BJ (cell line): ENCODE data around the genes COL5A2 and WDR75.

- CAGE, long polyA plus RNA: no peak
- RRBS: no CpG with 5 or more reads among the region's 4 CpGs
Observed at GRCh38 chr2:183002878-183003573, 35.2 kb downstream of the NCKAP1 start.

- CAGE, long polyA plus RNA: no peak
- RRBS: no CpG with 5 or more reads among the region's 2 CpGs
Observed at GRCh38 chr2:183019655-183020569, 18.3 kb downstream of the NCKAP1 start.

DNA sequence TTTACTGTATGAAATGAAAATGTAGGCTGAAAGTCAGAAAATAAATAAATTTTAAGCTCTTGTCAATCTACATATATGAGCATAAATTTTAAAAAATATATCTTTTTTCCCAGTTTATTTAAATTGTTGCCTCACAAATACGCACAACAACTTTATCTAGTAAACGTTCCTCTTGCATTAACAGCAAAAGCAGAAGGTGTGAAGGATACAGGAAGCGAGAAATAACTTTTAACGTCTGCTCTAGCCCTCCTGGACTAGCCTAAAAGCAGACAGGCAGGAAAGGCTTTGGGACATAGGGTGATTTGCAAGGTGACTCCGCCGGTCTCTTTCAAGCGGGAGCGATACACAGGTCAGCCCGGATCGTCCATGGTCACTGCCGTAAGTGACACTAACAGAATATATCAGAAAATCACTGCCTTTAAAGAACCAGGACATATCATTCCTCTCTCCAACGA is 406 bp upstream of the DUSP19 start:
- CAGE, long polyA plus RNA: no peak
- RRBS: 6% methylated on average over 3 of the region's 12 CpGs

GRCh38 chr2:185746618-185747021 is 8.0 kb downstream of the FSIP2 start:
- CAGE, long polyA plus RNA: no peak
- RRBS: no CpG with 5 or more reads among the region's 6 CpGs

- CAGE, long polyA plus RNA: no peak
- RRBS: no CpG with 5 or more reads among the region's 13 CpGs
Observed at GRCh38 chr2:186486955-186487485, 960 bp downstream of the ZC3H15 start.

GRCh38 chr2:186679476-186680268 is 14.2 kb upstream of the FAM171B start:
- CAGE, long polyA plus RNA: no peak
- RRBS: no CpG with 5 or more reads among the region's 3 CpGs

- CAGE, long polyA plus RNA: no peak
- RRBS: no CpG with 5 or more reads among the region's 3 CpGs
Observed at GRCh38 chr2:187404005-187404352, 44.1 kb downstream of the CALCRL start.

DNA sequence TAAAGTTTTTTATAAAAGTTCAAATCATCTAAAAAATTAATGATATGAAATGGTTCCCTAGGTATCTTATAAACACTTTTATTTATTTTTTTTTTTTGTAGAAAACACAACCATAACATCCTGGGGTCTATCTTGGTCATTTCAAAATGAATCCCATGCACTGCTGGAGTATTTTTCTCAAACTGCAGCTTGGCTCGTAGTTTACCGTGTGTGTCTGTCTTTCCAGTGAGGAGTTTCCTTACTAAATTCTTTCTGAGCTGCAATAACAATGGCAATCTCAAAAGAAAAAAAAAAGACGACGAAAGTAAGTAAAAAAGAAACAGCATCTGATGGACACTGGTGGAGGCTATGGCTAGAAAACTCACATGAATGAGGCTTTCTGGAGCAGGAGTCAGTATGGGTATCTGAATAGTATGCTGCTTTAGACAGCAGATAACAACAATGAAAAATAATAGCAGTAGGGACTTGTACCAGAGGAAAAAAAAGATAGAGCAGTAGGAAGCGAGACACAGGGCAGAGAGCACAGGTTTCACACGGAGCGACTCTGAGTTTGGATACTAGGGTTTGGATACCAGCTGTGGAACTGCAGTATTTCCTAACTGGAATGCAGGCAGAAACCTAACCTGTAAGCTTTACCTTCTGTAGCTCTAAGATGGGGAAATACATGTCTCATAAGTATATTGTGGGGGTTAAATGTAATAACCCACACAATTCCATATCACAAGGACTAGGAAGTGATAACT is 43.5 kb downstream of the CALCRL start:
- CAGE, long polyA plus RNA: no peak
- RRBS: no CpG with 5 or more reads among the region's 7 CpGs

DNA sequence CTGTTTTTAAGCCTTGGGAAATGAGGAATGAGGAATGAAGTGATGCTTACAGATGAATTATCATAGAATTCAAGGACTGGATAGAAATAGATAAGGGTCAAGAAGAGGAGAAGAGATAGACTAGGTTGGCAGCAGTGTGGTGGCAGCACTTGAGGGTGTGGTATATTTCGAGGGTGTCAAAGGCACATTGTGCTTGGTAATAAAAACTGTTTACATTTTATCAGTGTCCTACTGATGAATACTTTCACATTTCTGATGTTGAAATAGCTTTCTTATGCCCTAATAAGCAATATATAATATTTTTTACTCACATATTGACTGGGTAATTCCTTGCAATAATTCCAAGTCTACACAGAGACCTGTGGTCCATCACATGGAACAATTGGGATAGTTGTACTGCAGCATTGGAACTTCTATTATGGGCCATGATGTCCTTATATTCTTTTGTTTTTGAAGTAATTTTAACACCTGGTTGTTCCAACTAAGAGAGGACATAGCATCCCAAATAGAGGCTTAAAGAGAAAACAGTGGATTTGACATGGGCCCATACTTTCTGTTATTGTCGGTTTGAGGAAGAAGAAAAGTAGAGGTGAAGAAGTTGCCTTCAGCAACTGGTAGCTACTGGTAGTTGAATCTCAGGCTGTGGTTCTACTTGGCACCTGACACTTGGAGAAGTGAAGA is 3.2 kb downstream of the TFPI start:
- CAGE, long polyA plus RNA: no peak
- RRBS: no CpG with 5 or more reads among the region's 2 CpGs

- CAGE, long polyA plus RNA: no peak
Observed at GRCh38 chr2:188598565-188598997, 306.9 kb downstream of the GULP1 start.

- CAGE, long polyA plus RNA: no peak
- RRBS: no CpG with 5 or more reads among the region's 4 CpGs
Observed at GRCh38 chr2:188624144-188624656, 332.5 kb downstream of the GULP1 start.

DNA sequence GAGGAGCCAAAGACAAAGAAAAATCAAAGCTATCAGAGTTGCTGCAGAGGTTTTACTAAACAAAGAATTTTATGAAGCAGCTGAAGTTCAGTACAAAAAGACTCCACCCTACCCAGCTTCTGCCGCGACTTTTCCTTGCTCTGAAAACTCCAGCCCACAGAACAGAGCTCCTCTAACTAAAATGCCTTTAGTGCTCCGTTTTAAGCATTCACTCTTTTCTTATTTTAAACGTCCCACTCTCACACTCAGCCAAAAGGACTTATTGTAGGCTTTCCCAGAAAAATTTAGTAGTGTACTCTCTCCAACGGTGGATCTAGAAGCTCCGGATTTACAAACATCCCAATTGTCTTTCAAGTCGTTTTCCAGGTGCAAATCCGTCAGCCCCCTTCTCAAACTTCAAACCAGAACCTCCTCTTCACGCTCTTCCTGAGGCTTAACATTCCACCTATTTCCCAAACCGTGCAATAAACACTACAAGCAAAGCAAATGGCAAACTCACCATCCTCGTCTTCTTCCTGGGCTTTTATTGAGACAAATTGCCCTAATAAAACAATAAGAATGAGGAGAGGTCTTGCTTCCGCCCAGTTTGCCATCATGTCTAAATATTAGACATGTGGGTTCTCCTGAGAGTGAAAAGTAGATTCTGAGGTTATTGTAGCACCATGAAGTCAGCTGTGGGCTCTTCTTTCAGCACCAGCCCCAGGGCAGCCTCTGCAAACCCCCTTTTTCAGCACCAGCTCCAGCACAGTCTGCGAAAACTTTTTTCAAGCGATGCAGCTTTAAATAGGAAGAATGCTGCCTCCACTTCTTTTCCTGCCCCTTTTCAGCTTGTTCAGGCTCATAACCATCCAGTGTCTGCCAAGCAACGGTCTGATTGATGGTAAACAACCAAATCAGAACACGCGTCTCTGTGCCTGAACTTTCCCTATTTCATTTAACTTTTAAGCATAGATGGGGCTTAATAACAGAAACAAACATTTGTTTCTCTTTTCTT is at the start of gene COL5A2:
Gene COL5A2 (minus strand): TSS at position 753 of the 994 bp plus-strand sequence.
- CAGE, long polyA plus RNA: start-site peak on the minus strand centred at position 712 of the sequence, 207 bp wide, 8,923 and 7,338 reads in 2 replicates
- RRBS: no CpG with 5 or more reads among the region's 17 CpGs

DNA sequence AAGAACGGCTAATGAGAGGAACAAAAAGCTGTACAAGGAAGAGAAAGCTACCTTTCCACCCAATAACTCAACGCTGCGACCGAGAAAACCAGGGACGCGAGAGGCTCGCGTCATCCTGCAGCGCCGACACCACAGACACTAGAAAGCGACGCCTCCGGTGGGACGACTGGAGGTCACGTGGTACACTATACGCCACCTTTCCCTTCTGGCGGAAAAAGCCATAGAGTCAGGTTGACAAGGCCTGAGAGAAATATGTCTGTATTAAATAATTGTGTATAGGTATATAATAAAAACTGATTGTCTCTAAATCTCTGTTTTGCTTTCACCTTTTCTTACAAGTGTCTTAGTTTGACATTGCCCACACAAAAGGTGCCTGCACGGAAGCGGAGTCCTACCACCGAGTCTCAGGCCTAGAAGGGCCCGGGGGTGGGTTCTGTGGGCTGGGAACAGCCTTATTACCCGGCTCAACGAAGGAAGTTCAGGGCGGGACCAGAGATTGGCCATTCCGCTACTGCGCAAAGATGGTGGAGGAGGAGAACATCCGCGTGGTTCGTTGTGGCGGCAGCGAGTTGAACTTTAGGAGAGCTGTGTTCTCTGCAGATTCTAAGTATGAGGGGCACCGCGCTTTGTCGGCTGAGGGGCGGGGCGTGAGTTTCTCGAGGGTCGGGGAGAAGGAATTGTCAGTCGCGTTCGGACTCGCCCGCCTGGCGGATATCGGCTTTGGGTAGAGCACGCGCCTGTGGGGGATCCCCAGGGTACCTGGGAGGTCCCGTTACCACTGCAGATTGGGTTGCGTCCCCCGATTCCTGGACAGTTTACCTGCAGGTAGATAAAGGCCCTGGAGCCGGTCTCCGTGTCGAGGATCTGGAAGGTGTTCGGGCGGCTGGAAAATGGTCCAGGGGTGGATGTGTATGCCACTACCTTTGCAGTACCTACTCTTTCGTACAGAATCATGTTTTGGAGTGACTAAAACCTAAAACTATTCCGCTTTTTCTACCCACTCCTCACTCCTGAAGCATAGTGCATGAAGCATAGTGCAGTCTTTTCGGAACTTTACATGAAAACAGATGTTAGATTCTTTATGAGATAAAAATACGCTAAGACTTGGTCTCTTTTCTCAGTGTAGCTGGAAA is at the start of gene WDR75:
Gene WDR75 (plus strand): TSS at position 503 of the 1,133 bp plus-strand sequence.
- CAGE, long polyA plus RNA: start-site peak on the minus strand centred at position 132 of the sequence, 8 bp wide, 20 and 15 reads in 2 replicates
- RRBS: no CpG with 5 or more reads among the region's 59 CpGs

DNA sequence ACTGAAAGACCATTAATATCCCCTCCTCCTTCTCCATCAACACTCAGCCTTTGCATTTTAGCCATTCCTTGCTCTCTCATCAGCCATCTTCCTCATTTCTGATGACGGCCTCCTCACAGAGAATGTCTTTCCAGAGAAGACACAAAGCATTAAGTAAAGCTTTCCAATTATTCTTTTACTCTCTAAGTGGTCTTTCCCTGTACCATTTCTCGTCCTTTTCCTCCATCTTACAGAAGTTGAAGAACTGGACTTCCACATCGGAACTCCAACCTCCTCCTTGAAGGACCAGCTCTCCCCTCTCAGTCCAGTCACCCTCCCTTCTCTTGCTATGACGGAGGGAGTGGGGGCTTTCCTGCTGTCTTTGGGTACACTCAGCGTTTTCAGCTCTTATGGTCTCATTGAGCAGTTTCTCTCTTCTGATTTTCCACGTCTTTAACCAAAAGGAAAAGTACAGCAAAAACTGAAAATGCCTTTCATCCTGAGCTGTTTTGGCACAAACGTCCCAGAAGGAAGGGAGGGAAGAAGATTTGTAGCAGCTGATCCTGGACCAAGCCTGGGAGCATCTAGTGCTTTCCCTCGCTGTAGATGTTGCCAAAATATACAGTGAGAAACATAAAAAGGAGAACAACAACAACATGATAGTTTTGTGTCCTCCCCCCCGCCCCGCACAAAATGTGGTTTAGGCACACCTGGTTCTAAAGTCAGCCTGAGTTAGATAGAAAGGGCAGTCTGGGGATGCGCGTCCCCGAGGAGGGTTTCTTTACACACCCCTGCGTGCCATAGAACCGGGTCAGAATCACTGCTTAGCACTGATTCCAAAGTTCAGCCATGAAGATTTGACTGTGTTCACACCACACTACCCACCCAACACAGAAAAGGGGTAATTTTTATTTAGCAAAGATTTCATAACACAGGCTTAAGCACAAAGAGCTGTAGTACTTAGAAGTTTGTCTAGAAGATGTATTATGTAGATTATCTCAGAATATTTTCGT is 53.5 kb downstream of the SLC40A1 start:
- CAGE, long polyA plus RNA: no peak
- RRBS: no CpG with 5 or more reads among the region's 16 CpGs

DNA sequence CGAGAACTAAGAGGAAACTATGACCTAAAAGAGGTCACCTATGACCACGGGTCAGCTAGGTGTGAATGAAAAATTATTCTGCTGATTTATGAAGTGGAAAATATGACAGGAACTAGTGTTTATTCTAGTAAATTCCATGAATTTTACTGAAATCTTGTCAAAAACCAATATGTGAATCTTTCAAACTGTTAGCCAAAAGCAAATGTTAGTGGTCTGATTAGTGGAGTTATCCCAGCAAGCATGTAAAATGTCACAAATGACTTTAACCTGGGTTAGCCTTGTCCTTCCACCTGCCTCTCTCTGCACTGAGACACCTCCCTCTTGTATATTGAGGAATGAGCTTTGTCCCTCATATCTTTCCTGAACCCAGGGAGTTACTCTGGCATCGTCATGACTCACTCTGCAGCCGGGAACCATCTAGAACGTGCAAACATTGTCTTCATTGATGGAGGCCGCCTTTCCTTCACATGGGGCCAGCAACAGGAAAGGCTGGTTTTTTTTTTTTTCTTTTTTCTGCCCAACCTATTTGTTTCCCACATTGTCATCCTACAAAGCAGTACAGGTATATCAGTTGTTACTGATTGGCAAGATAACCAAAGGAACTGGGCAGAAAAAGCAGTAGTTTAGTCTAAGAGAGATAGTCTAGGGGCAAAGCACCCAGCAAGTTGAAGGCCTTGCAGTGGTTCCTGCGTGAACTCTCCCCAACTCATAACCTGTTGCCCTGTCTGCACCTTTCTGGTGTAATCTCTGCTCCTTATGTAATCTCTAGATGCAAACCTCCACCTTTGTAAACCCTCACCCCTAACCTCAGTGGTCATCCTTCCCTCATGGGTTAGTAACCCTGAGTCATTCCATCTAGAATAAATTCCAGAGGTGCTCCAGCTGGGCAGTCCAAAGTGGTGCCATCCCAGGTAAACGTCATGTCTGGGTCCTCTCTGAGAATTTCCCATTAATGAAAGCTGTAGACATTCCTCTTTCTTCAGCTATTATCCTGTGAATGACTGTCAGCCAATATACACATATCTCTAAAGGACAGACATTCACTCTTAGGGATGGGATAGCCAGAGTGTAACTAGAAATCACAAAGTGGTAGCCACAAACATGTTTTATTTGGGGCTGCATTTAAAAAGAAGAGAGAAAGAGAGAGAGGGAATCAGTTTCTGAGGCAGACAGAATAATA is 38.3 kb downstream of the SLC40A1 start:
- CAGE, long polyA plus RNA: no peak
- RRBS: no CpG with 5 or more reads among the region's 8 CpGs

- CAGE, long polyA plus RNA: no peak
- RRBS: no CpG with 5 or more reads among the region's 20 CpGs
Observed at GRCh38 chr2:189581262-189581852, 771 bp upstream of the SLC40A1 start.

DNA sequence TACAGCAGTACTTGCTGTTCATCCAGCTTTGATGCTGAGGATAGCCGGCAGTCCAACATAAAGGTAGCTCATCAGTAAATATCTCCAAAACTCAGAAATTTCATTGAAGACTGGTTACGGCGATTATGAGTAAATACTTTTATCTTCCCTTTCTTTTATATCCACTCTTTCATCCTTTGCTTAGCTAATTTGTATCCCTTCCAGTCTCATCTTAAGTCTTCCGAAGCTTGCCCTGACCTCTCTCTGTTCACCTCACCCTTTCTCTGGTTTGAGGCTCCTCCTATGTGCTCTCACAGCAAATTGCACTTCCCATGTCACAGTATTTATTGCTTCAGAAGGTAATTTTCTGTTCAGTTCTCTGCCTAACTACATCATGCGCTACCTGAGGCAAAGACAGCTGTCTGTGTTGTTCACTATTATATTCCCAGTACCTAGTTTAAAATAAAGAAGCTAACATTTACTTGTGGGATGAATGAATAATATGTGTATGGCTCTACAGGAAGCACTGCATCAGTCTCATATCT is 32.1 kb upstream of the ASDURF start:
- CAGE, long polyA plus RNA: no peak
- RRBS: no CpG with 5 or more reads among the region's 5 CpGs

DNA sequence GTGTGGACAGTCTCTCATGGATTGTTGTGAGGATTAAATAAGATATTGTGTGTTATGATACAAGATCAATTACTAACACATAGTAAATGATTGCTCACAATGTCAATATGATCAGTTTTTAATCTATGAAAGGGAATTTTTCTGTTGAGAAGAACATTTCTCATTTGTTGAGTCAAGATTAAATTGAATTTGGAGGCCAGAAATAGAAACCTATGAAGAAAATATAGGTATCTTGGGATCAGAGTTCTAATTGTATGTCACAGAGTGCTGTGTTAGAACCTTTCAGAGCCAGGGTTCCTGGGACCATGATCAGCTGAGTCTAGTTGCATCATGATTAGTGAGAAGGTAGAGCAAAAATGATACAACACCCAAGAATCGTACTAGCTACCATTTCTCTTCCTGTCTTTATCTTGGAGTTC is 72.8 kb downstream of the PMS1 start:
- CAGE, long polyA plus RNA: no peak
- RRBS: no CpG with 5 or more reads among the region's 1 CpG

- CAGE, long polyA plus RNA: no peak
- RRBS: no CpG with 5 or more reads among the region's 5 CpGs
Observed at GRCh38 chr2:190183231-190183968, 2.7 kb downstream of the C2orf88 start.

GRCh38 chr2:190211145-190211849 is 30.6 kb downstream of the C2orf88 start:
- CAGE, long polyA plus RNA: no peak
- RRBS: no CpG with 5 or more reads among the region's 4 CpGs